Neural cell (in vitro differentiated cells): ENCODE data around the genes CARHSP1 and LITAFD.

GRCh38 chr16:5616127-5616562 is 402.7 kb upstream of the RBFOX1 start:
- RAMPAGE, long total RNA, result no peak

DNA sequence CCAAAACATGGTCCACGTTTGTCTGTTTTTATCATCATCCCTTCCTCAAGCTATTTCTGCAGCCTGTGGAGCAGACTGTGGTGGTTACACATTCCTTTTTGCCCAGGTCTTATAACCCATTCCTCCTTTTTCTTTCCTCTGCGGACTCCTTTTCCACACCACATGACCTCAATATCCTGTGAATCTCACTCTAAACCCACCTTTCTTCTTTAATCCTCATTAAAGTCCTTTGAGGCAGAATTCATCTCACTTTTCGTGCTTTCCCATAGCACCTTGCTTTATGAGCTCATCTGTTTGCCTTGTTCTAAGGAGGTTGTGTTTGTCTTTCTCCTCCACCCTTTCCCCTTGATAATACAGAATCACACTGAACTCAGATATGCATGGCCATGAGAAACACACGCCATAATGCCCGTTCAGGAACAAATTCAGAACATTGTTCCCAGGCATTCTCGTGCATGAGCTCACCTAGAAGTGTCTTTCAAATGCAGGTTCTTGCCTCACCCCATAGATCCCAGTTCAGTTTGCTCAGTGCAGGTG is 71.3 kb downstream of the TMEM114 start:
- RAMPAGE, long total RNA, result no peak

GRCh38 chr16:8572475-8573562 is 17.5 kb downstream of the TMEM114 start:
- RAMPAGE, long total RNA, result no peak

DNA sequence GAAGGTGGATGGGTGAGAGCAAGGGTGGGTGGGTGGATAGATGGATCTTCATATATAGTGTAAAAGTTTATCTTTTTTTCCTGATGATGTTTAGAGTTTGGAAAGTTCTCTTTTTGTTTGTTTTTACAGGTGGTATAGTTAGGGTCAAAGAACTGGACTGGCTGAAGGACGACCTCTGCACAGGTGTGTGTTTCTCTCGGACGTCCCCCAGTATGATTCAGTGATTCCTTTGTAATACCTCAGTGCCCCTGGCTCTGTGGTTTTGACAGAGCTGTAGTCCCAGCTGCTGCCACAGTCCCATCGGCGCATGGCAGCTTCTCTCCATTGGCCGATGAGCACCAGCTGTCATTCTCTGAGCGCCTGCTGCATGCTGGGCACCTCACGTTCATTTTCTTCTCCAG is 19.5 kb downstream of the METTL22 start:
- RAMPAGE, long total RNA, result no peak

GRCh38 chr16:8645105-8645826 is 23.8 kb downstream of the METTL22 start:
- RAMPAGE, long total RNA, result no peak

DNA sequence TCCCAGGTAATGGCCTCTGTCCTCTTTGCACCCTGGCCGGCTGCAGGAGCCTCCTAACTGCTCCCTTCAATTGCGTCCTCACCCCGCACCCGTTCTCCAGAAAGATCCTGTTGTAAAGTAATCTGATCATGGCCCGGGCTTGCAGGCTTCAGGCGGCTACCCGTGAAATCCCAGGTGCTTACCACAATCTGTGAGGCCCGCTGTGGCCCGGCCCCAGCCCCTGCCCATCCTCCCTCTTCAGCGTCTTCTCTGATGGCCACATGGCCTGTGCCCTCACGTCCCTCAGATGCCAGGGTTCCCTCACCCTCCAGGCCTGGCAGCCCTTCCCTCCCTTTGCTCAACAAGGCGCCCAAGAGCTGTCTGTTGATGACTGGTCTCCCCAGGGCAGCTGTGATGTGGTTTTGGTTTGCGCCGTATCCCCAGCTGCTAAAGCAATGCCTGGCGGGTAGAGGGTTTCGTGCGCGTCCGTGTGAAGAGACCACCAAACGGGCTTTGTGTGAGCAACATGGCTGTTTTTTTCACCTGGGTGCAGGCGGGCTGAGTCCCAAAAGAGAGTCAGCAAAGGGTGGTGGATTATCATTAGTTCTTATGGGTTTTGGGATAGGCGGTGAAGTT is 35.1 kb downstream of the PMM2 start:
- RAMPAGE, long total RNA, result no peak

GRCh38 chr16:8867047-8867987 is 1.5 kb downstream of the CARHSP1 start:
- RAMPAGE, long total RNA, result no peak

- RAMPAGE, long total RNA, result start-site peak on the minus strand at chr16:8868985-8868997, 140 and 42 reads in 2 replicates
Observed at GRCh38 chr16:8868002-8869063, at the start of gene CARHSP1. Gene CARHSP1, minus strand, starts transcription at chr16:8869006.

DNA sequence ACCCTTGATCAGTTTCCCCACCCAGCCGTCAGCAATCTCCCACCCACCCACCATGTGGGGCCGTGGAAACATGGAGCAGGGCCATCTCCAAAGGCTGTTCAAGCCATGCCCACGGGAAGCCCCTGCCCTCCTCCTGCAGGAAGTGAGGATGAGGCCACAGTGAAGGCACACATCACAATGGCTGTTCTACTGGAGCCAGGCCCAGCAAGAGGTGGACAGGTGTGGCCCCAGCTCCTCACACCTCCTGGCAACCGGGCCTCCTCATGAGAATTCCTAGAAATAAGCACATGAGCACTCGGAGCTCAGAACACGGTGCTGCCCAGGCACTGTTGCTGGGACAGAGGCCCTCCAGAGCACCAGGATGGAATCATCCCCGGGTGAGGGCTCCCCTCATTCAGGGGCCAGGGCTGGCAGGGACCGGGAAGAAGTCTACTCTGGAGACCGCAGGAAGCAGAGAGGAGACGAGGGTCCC is at the start of gene LITAFD:
Gene LITAFD (plus strand): TSS at position 218 of the 472 bp plus-strand sequence.
- RAMPAGE, long total RNA, result no peak

DNA sequence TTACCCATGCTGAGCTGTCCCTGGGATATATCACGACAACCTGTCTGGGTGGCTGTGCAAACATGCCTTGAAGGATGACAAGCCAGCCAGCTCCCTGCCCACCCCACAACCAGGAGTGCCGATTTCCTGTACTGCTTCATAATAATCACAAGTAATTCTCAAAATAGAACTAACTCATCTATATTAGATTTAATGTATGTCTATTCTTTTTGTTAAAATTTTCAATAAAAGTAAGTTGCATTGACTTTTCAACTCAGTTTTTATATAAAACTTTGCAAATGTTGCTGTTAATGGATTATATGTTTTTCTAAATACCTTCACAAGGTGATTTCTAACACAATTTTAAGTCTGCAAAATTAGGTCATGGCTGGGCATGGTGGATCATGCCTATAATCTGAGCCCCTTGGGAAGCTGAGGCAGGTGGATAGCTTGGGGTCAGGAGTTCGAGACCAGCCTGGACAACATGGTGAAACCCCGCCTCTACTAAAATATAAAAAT is 36.1 kb downstream of the LITAFD start:
- RAMPAGE, long total RNA, result no peak

- RAMPAGE, long total RNA, result no peak
Observed at GRCh38 chr16:8922483-8922812, 40.3 kb downstream of the LITAFD start.

GRCh38 chr16:8935575-8936154 is 28.0 kb downstream of the USP7 start:
- RAMPAGE, long total RNA, result no peak

DNA sequence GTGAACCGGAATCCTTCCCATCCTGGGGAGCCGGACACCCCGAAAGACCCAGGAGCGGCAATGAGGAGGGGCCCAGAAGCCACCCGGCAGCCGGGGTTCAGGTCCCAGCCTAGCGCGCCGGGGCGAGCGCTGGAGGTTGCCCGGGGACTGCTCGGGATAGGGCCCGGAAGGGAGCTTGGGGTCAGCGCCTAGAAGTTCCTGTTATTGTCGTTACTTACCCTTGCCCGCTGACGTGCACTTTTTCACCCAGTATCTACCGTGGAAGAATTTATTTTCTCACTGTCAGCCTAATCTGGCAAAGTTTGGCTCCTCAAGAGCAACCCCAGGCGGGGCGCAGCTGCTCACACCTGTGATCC is 448 bp upstream of the USP7 start:
- RAMPAGE, long total RNA, result no peak

DNA sequence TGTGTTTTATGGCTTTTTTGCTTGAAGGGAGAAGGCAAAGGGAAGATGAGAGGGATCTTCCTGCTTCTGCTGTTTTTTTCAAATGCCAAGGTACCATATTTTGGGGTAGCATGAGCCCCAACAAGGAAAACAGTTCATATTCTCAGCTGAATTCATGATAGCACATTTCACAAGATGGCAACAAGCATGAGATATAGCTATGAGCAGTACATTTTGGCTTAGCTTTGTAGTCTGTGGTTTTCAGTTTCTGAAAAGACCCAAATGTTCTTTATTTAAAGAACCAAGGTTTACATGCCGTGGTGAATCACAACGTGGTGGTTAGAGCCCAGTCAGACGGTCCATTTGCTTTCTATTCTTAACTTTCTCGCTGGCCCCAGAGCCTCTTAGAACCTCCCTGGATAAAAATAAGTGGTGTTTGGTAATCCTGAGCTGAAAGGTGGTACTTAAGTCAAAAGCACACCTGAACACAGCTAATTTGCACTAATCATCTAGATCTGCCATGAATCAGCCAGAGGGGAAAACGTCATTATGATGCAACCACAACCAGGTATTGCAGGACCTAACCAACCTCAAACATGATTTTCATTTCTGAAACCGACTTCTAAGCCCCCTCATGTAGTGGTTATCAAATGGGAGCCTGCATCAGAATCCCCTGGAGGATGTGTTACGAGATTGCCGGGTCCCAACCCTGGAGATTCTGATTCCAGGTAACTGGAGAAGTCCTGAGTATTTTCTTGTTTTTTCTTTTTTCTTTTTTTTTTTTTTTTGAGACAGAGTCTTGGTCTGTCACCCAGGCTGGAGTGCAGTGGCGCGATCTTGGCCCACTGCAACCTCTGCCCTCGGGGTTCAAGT is 18.5 kb upstream of the HAPSTR1 start:
- RAMPAGE, long total RNA, result no peak

DNA sequence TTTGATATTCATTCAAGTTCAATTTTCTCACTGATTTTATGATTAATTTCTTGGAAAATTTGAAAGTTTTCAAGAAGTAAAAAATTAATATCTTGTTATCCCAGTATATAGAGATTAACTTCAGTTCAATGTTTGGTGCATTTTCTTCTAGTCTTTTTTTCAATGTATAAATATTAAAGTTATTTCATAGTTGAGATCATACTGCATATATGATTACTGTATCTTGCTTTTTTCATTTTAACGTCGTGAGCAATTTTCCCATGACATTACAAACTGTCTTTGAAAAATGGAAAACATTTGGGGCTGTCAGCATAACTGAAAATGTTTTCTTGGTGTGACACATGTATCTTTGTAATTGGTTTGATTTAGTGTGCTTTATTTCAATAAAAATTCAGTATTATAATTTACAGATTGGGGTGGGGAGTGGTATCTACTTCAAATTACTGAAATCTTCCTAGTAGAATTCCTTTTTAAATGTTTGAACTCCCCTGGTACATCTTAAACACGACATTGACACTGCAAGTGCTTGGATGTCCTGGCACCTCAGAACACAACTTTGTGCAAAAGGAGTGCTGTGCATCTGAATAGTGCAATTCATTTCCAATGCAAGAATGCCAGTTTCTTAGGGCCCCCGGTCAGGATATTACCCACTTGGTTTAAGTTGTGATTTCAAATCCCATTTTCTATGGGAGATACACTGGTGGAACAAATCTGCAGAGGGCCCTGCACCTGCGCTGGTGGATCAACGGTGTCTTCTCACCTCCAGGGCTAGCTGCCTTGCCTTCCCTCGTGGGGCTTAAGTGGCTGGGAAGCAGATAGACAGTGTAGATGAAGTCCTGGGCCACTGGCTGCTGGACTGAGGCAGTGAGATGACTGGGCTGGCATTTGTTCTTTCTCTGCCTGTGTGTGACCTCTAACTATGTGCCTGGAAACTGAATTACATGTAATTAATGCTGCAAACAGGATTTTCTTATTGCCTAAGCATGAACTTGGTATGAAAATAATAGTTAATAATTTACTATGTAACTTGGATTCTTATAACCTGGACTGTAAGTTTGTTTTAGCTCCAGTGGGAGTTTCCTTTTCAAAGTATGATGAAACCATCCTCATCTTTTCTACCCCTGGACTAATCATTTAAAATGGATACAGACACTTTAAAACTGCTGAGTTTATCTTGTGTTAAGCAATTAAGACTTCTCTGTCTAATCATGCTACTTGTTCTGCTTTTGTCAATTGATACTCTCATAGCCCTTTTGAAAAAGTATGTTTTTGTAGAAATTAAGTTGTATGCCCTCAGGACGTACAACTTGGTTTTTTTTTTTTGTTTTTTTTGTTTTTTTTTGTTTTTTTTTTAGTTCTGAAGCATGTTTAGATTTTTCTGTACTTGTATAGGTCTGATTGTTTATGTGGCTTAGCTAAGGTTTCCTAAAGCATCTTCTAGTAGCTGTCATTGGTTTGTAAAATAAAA is 20.8 kb downstream of the HAPSTR1 start:
- RAMPAGE, long total RNA, result no peak

DNA sequence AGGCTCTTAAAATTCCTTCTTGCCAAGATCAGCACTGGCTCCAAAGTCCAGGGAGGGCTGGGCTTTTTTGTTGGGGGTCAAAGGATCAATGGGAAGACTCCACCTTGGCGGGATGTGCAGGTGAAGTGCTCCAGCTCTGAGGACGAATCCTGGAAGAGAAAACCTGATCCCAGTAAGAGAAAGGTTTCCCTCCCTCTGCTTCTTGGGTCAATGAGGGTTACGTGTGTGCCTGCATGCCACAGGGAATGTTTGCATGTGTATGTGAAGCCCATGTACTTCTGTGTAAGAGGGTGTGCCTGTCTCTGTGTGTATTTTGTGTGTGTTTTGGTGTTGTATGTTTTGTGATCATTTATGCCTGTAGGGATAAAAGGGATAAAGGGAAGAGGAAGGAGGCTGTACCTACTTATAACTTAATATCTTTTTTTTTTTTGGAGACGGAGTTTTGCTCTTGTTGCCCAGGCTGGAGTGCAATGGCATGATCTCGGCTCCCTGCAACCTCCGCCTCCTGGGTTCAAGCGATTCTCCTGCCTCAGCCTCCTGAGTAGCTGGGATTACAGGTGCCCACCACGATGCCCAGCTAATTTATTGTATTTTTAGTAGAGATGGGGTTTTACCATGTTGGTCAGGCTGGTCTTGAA is 195.8 kb downstream of the HAPSTR1 start:
- RAMPAGE, long total RNA, result no peak

DNA sequence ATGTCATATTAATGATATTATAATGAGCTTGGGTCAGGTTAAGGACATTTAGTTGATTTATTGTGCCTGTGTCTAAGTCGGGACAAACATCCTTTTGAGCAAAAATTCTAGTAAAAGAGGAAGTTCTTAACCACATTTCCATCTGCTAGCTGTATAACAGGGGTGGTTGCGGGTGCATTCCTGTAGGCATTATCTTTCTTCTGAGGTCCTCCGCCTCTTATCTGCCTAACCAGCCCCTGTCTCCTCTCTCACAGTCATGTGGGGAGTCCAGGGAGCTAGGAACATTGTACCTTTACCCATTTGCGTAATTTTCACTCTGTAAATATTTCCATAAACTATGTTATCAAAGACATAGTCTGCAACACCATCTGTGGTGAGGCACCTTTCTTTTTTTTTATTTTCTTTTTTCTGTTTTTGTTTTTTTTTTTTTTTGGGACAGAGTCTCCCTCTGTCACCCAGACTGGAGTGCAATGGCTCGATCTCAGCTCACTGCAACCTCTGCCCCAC is 23.5 kb upstream of the ATF7IP2 start:
- RAMPAGE, long total RNA, result no peak

DNA sequence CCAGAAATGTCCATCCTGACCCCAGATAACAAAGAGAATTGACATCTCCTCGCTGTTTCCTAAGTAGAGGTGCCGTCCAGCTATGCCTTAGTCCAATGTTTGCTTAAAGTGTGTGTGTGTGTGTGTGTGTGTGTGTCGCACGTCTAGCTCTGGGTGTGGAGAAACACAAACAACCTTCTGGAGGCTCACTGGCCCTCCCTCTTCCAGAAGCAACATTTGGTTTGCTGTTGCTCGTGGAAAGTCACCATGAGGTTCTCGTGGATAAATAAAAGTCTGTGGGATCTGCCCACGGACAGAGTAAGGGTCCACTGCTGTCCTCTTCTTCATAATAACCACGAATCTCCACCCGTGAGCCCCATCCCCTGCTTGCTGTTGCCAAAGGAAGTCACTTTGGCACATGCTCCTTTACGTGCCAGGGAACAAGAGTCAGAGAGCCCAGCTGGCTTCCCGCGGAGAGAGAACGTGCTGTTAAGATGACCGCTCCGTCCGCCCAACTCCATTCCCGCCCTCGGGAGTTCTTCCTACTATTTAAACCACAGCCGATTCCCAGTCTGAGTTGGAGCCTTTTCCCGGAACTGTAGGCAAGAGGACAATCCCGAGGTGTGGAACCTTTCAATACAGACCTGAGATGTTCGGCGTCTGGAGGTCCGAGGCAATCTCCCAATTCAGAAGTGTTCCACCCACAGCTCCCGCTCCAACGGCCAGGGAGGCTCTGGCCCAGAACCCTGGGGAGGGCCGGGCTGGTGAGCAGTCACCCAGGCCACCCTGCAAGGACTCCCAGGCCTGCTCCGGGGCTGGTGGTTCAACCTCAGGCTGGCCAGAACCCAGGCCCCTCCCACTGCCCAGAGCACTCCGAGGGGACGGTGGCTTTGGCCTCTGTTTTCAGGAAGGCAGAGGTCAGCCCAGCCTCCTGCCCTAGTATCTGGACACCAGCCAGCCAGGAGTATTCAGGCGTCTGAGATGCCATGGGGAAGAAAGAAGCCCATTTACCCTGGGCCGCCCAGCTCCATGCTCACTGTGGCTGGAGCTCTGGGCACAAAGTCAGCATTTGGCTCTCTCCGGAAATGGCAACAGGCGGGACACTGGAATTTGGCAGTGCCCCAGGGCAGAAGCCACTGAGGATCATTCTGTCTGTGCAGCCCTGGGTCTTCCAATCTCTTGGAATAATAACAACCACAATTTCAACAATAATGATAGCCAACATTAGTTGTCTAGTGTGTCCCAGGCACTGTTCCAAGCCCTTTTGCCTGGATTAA is 21.6 kb downstream of the EMP2 start:
- RAMPAGE, long total RNA, result no peak

DNA sequence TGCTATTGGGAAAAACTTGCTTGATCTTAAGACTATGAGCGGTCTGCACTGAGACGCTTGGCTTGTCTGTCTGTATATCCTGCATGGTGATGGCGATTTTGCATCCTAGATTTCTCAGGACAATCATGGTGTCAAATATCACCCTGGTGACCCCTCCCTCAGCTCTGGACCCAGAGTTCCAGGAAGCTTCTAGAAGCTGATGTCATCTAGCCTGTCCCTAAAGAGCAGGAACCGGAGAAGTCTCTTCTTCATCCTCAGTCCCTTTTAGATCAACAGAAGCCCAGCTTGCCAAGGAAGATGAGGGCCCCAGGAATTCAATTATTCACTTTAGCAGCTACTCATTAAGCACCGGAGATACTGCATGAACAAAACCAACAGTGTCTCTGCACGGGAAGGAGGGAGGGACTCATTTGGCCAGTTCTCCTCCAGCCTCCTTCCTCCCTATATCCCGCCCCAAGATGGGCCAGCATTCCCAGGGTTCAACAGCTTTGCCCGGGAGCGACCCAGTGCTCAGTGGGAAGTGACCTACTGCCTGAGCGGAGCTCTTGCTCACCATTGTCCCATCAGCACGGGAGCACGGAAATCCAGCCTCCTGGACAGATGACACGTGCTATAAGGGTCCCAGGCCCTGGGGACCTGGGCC is 3.9 kb downstream of the EMP2 start:
- RAMPAGE, long total RNA, result no peak

GRCh38 chr16:10961070-10961761 is 16.9 kb downstream of the CLEC16A start:
- RAMPAGE, long total RNA, result no peak